SJCRH30 (cell line): ENCODE measurements around the genes SULT1A1, ATXN2L and SULT1A4.

GRCh38 chr16:28532189-28532771, 6.5 kb downstream of the NUPR1 start:
- RAMPAGE, long total RNA = no peak

GRCh38 chr16:28609865-28610557, at the start of gene SULT1A1:
TSS of gene SULT1A1 (minus strand) at chr16:28610044.
- RAMPAGE, long total RNA = no peak

DNA sequence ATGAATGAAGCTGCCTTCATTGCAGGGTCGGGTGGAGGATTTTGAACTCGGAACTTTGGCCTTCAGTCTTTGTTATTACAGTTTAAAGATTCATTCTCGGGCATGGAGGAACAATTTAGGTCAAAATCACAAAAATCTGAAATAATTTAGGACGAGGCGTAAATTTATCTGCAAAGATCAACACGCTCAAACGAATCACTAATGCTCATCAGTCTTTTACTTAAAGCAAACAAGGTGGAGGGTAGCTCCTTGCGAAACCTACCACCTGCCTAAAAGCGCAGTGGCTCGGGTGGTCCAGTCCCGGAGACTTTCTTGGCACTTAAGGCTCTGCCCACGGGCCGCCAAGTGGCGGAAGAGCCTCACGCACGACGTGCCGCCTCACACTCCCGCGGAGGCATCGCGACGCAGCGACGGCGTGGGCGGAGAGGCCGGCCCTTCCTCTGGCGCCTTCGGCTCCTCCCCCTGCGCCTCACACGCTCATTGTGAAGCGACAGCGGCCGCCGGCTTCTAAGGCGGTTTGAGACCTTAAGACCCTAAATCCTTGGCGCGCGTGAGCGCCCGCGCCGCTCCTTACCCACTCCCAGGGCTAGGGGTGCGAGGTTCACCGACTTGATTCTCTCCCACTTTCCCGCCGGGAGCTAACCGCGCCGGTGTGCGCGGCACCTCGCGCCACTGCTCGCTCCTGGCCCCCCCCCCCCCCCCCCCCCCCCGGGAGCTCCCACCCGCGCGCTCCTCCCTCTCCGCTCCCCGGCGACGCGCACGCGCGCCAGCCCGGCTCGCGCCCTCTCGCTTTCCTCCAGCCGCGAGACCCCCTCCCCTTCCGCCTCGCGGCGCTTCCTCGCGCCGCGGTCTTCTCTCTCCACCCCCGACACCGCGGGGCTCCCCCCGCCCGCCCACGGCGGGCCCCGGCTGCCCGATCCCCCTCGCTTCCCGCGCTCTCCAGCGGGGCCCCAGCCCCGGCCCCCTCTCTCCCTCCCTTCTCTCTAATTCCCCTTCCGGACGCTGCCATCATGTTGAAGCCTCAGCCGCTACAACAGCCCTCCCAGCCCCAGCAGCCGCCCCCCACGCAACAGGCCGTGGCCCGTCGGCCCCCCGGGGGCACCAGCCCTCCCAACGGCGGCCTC, at the start of gene ATXN2L:
ATXN2L (plus strand) TSS at position 750 of the 1,124 bp plus-strand sequence.
- RAMPAGE, long total RNA = start-site peak on the plus strand centred at position 459 of the sequence, 156 bp wide, 97 and 185 reads in 2 replicates

- RAMPAGE, long total RNA = no peak
Measured at GRCh38 chr16:28833871-28835043, 11.5 kb downstream of the ATXN2L start.

GRCh38 chr16:28879375-28880520, 1.5 kb downstream of the ATP2A1 start:
- RAMPAGE, long total RNA = start-site peak on the minus strand at chr16:28879875-28879922, 411 and 330 reads in 2 replicates

- RAMPAGE, long total RNA = no peak
Measured at GRCh38 chr16:28925313-28926233, 535 bp upstream of the RABEP2 start.

GRCh38 chr16:29126051-29126638, 141.3 kb downstream of the LAT start:
- RAMPAGE, long total RNA = no peak

DNA sequence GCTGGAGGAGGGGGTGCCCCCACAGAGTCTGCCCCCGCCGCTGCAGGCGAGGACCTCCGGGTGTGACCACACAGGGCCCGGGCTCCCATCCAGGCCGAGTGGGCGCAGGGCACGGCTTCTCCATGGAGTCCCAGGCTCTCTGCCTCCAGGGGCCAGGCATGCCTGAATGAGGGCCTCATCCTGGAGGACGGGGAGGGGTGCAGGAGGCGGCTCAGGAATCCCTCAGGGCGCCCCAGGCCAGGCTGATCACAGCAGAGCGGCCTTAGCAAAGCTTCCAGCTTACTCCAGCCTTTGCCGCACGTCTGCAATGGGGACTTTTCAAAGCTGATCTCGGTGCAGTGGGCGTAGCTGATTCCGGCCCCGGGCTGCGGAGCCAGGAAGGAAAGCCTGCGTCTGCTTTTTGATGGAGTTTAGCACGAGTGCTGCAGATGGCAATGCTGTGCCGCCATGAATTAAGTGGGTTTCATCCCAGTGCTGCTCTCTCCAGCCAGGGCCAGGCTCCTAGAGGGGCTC, 146.5 kb downstream of the LAT start:
- RAMPAGE, long total RNA = no peak

- RAMPAGE, long total RNA = no peak
Measured at GRCh38 chr16:29156817-29157639, 172.2 kb downstream of the LAT start.

GRCh38 chr16:29184804-29185656, 200.2 kb downstream of the LAT start:
- RAMPAGE, long total RNA = no peak

DNA sequence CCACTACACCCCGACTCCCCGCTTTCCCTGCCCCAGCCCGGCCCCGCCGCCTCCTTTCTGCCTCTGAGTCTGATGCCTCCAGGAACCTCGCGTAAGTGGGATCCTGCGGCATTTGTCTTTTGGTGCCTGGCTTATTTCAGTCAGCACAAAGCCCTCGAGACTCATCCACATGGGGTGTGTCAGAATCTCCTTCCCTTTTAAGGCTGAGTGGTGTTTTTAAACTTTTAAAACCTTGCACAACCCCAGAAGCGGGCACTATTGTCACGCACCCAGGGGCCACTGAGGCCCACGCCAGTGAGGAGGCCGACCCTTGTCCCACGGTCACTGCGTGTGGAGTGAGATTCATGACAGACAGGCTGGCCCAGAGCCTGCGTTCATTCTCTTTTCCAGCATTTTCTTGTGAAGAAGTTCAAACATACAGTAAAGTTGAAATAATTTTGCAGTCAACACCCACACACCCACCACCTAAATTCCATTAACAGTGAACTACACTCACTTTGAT, 206.8 kb downstream of the NPIPB11 start:
- RAMPAGE, long total RNA = no peak

- RAMPAGE, long total RNA = no peak
Measured at GRCh38 chr16:29202482-29203074, 203.9 kb downstream of the NPIPB11 start.

GRCh38 chr16:29250859-29252246, 155.2 kb downstream of the NPIPB11 start:
- RAMPAGE, long total RNA = no peak

DNA sequence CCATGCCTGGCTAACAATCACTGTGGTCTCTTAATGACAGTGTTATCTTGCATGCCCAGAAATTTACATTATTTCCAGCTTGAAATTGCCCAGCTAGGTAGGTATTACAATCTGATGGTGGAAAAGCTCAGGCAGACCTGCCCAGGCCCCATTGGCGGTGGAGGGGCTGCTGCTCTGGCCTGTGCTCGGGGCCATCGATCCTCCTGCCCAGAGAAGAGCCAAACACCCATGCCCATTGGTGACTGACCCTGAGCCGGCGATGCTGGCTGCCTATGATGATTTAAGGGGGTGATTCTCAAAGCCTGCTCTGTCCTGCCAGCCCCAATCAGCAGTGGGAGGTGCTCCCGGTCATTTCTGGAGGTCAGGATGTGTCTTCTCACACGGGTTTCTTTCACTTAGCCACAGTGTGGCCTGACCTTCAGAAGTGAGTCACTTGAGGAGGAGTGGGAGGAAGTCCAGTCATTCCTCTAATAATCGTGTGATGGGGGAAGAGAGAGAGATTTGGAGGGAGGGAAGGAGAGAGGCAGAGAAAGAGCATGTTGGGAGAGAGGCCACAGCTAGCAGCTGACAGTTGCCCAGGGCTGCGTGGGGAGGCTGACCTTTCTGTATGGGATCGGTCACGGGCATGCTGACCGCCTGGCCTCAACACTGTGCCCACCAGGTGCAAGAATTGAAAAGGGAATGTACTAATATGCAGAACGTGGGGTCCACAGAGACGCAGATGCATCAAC, 140.0 kb downstream of the NPIPB11 start:
- RAMPAGE, long total RNA = no peak

GRCh38 chr16:29306952-29307586, 99.4 kb downstream of the NPIPB11 start:
- RAMPAGE, long total RNA = no peak

- RAMPAGE, long total RNA = no peak
Measured at GRCh38 chr16:29459489-29460130, at the start of gene SULT1A4. TSS of gene SULT1A4 (plus strand) at chr16:29459913.

DNA sequence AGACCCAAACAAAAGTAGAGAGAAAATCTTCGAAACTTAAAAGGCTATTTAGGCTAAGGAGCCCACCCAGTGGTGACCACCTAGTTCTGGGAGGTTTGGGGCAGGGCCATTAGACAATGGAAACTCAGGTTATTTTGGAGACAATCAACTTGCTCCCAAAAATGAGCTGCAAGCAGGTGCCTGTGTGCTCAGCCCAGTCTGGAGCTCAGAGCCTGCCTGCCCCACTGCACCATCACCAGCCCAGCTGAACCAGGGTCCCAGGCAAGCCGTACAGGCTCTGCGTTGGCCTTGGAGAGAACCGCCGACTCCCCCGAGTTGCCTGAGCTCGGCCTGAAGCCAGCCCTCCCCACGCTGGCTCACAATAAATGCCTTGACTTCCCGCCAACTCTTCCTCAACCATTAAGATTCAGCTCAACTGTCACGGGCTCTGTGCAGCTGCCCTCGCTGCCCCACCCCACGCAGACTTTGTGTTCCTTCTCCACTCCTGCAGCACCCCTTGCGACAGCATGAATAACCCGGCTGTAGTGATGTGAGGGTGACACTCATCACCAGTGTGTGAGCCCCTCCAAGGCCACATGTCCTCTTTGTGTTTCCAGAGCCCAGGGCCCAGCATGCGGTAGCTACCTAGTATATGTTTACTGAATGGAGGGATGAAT, 4.9 kb upstream of the QPRT start:
- RAMPAGE, long total RNA = no peak

DNA sequence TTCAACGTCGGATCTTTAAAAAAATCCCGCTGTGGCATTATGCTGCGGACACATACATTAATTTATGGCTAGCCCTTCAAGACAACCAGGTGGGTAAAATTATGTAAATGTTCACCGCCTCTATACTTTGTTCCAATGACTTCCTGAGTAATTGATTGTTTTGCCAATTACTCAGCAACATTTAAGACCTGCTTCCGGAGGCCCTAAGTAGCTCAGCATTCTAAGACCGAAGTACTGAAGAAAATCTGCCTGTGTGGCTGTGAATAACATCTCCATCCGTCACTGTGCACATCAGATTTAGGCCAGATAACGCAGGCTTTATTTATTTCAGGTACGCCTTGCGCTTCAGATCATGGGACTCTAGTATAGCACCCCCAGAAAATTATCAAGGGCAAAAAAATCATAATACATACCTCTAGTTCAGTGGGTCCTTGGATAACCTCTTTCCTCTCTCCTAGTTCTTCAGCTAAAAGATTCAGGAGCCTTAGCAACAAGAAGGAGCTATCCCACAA, 23.4 kb downstream of the QPRT start:
- RAMPAGE, long total RNA = no peak

- RAMPAGE, long total RNA = no peak
Measured at GRCh38 chr16:29721394-29721982, 24.3 kb downstream of the C16orf54 start.

- RAMPAGE, long total RNA = no peak
Measured at GRCh38 chr16:29746886-29747379, 1.1 kb upstream of the C16orf54 start.